Osteocyte (in vitro differentiated cells): ENCODE measurements around the gene SPON2.

- PRO-cap = no peak
Measured at GRCh38 chr4:120948-121842, 3.1 kb upstream of the ZNF718 start.

GRCh38 chr4:212961-213930 is 88.9 kb downstream of the ZNF718 start:
- PRO-cap = unidirectional peak, minus-strand start at chr4:213254

GRCh38 chr4:666021-666242 is 8.1 kb downstream of the ATP5ME start:
- PRO-cap = no peak

DNA sequence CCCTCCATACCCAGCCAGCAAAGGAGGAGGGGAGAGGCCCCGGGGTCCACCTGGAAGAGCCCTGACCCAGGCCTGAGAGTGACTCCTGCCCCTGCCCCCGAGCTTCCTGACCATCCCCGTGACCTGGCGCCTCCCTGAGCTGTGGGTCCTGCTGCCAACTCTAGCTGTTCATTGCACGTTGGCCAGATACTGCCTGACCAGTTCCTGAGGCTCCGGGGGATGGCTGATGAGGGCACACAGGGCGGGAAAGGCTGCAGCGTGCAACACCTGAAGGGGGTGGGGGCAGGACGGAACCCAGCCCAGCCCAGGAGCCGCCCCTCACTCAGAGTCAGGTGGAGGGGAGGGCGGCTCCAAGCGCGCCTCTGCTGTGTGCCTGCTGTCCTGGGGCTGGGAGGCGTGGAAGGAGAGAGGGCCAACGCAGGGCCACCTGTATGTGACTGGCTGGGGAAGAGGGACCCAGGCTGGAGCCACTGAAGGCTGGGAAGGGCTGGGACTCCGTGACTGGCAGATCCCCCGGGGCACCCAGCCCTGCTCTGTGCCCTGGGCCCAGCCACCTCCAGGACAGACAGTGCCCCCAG is 594 bp downstream of the SLC49A3 start:
- PRO-cap = no peak

GRCh38 chr4:723563-724445 is 18.2 kb downstream of the PCGF3 start:
- PRO-cap = no peak

- PRO-cap = no peak
Measured at GRCh38 chr4:761898-762365, 56.3 kb downstream of the PCGF3 start.

GRCh38 chr4:878664-879060 is 52.7 kb upstream of the CPLX1 start:
- PRO-cap = no peak

- PRO-cap = no peak
Measured at GRCh38 chr4:879061-880368, 52.6 kb downstream of the GAK start.

- PRO-cap = no peak
Measured at GRCh38 chr4:905181-906015, 26.7 kb downstream of the GAK start.

DNA sequence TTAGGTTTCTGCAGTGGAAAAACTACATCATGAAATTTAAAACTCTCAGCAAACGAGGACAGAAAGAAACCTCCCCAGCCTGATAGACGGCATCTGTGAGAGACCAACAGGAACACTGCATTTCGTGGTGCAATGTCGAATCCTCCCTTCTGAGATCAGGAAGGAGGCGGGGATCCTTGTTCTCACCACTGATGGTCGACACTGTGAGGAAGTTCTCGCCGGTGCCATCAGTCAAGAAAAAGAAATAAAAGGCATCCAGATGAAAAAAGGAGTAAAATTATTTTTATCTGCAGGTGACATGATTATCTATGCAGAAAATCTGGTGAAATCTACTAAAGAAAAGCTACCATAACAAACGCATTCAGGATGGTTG is 16.5 kb downstream of the GAK start:
- PRO-cap = no peak

DNA sequence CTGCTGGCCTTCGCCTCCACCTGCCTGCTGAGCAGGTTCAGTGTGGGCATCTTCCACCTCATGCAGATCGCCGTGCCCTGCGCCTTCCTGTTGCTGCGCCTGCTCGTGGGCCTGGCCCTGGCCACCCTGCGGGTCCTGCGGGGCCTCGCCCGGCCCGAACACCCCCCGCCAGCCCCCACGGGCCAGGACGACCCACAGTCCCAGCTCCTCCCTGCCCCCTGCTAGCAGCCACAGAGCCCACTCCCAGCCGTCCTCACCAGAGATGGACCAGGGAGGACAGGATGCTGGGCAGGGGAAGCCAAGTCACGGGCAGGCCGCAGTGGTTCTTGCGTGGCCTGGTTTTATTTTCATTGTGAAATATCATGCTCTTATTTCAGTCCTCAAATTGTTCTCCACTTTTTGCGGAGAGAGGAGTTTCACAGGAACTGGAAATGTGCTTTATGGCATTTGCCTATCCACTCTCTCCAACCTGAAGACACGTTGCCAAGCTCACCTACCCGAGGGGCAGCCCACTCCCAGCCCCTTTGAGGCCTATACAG is 15.0 kb downstream of the DGKQ start:
- PRO-cap = no peak

DNA sequence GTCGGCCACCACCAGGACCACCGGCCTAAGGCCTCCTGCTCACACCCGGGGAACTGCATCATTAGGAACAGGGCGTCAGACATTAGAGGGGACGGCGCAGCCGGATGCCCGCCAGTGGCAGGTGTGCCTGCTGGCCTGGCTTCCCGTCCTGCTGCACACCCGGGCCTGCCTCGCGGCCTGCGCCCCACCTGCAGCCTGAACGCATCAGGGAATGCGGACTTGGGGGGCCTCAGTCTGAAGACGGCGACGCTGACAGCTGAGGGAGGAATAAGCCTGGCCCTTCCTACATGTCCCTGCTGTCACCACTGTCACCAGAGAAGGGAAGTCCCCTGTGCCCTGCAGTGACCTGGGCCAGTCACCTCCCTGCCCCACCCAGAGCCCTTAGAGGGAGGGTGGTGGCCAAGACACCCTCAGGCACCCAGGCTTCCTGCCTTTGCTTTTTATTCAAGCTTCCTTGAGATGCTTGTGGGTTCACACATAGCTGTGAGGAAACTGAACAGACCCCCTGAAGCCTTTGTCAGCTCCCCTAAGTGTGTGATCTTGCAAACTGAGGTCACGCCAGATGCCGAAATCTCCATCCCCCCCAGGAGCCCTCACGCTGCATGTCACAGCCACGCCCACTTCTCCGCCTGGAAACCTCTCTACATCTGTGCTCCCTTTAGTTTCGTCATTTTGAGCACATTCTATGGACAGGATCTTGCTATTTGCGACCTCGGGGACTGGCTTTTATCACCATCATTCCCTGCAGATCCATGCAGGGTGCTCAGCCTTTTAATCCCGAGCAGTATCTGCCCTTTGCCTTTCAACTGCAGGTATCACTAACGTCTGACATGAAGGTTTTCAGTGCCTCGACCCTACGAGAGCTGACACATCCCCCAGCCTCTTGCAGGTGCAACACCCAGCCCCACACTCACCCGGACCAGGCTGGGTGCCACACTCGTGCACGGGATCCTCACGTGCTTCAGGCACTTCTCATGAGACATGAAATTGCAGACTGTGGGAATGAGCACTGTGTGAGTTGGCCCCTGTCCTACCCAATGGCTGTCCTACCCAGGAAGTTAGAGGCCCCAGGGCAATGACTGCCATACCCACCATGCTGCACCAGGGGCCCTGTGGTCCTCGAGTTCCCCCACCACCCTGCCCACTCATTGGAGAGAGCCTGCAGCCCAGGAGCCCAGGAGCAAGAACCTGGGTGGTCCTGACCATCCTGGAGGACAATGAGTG is 2.9 kb downstream of the DGKQ start:
- PRO-cap = no peak

DNA sequence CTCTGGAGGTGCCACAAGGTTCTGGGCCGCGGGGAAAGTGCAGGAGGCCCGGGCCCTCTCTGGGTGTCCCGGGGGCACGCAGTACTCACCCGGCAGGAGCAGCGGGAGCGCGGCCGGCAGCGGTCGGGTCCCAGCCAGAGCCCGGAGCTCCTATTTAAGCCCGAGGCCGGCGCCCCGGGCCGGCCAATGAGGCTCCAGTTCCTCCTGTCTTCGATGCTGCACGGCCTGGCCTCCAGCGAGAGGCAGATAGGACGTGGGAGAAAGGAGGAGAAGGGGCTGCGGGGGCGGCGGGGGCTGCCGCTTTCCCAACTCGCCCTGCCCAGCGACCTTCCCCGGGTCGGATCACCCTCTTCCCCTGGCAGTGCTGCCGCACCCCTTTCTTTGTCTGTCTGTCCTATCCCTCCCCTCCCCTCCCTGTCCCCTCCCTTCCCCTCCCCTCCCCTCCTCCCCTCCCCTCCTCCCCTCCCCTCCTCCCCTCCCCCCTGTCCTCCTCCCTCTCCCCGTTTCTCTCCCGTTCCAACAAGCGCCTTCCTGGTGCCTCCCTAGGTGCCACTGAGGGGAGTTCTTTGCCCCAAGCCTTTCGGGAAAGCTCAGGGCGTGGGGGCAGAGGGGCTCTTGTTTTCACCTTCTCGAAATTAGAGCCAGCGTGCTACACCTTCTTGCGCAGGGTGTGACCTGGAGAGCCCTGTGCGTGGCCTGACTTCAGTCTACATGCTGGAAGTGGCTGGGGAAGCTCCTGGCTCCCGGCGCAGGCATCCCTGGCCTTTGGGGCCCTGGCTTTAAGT is at the start of gene SPON2:
Gene SPON2, minus strand, starts transcription at position 129 of the 785 bp plus-strand sequence.
- PRO-cap = bidirectional peak, plus-strand start at position 245 of the sequence, minus-strand start at position 129 of the sequence

- PRO-cap = no peak
Measured at GRCh38 chr4:1184292-1184710, 11.9 kb upstream of the SPON2 start.

GRCh38 chr4:1187201-1187490 is 14.8 kb upstream of the SPON2 start:
- PRO-cap = no peak

GRCh38 chr4:1201866-1202694 is 29.7 kb upstream of the SPON2 start:
- PRO-cap = no peak

- PRO-cap = no peak
Measured at GRCh38 chr4:1209051-1209513, 36.7 kb upstream of the SPON2 start.

DNA sequence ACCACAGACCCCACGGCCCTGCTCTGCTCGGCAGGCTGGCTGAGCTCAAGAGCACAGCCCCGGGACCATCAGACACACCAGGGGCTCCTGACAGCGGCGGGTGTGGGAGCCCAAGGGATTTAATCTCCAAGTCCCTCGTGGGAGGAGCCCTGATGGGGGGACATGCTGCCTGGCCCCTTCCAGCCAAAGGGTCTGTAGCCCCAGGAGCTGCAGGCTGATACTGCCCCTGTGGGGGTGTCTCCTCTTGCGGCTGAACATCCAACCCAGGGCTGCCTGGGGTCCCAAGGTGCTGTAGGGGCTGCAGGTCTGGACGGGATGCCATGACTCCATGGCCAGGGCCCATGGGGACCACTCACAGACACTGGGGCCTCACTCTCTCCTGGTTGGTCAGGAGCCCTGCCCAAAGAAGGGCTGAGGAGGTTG is 35.2 kb downstream of the CTBP1 start:
- PRO-cap = no peak

- PRO-cap = no peak
Measured at GRCh38 chr4:1235164-1236257, 13.4 kb downstream of the CTBP1 start.

DNA sequence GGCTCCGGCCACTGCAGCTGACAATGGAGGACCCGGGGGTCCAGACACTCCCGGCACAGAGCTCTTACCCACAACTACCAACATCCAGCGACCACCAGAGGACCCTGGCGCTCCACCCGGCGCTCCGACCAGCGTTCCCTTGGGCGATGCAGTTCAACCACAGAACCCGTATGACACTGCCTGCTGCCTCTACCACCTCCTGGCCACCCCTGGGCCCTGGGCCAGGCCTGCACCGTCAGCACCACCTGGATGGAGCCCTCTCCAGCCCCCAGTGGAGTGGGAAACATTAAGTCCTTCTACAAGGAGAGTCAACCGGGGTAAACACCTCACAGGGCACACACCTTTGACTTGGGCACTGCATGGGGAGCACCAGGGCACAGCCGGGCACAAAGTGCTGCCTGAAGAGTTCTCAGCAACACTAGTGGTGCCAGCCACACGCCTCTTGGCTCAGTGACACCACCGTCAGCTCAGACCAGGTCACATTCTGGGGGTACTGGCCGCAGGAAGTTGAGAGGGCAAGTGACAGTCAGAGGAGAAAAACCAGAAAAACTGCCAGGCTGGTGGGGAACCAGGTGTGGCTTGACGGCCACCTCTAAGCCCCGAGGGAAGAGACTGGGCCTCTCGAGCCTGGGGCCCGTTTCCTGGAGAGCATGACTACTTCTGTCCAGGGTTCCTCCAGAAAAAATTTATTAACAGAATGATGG is 2.6 kb downstream of the CTBP1 start:
- PRO-cap = no peak